Cardiac atrium fibroblast (primary cell): ENCODE measurements around the gene SLC25A51.

DNA sequence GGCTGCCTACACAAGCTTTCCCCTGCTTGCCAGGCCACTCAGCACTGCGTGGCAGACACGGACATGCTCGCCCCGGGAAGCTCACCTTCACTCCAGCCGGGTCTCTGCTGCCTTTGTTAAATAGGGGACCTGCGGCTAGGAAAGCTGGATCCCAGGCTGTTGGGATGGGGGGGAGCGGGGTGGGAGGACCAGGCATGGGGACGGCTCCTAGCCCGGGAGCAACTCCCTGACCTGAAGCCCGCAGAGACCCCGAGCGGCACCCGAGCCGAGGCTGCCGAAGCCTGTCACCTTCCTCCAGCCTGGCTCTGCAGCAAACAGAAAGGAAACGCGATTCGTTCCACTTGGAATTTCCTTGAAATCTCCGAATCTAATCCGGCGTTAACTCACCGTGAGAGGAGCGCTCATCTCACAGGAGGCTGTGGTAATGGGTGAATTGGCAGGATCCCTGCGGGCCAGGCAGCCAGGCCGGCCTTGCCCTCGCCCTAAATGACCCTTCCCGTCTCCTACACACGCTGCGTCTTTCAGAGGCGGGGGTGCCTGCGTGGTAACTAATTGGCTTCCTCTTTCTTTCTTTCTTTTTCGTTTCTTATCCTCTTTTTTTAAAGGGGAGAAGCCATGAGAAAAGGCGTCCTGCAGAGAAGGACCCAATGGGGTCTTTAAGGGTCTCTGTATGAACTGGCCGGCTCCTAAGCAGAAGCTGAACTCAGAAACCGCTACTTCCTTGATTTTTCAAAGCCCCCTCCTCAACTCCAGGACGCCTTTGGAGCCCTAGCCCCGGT lies 8.6 kb downstream of the PAX5 start:
- RAMPAGE, long total RNA: no peak

DNA sequence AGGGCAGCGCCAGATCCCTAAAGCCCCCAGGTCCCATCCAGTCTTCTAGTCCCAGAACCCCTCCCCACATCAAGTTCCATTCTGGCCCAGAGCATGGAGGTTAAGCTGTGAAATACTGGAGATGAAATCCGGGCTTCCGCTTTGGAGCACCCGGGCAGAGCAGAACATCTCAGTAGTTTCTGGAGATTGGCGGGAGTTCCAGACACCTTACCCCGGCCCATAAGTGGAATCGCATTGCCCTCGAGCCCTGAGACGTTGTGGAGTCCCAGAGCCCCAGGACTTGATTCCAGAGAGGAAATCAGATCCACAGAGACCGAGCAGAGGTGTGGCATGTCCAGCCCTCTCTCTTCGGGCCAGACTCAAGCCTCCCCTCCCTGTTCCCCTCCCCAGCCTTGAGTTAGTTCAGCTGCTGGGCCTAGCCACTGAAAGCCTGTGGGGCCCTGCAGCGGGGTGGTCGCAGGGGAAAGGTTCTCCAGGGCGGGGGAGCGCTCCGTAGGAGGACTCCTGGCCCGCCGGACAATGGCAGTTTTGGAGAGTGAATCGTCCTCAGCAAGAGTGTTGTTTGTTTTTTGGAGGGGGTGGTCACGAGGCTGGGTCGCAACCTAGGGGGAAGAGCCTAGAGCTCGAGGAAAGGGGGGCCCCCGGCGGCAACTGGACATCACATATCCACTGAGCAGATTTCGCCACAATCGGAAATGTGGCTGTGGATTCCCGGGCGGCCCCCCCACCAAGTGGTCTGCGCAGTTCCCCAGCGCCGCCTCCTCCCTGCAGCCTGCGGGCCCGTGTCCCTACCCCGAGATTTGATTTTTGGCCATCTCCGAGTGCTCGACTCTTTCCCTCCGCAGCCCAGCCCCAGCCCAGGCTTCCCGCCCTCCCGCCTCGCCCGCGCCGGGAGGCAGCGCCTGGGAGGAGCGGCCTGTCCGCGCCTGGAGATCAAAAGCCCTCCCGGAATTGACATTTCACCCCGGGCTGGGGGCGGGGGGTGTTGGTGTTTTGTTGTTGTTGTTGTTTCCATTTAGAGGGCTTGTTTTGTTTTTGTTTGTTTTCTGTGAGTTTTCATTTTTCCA lies 1.2 kb upstream of the PAX5 start:
- RAMPAGE, long total RNA: no peak

GRCh38 chr9:37149497-37150841 lies 29.6 kb downstream of the ZCCHC7 start:
- RAMPAGE, long total RNA: no peak

- RAMPAGE, long total RNA: no peak
Observed at GRCh38 chr9:37197146-37197552, 76.8 kb downstream of the ZCCHC7 start.

DNA sequence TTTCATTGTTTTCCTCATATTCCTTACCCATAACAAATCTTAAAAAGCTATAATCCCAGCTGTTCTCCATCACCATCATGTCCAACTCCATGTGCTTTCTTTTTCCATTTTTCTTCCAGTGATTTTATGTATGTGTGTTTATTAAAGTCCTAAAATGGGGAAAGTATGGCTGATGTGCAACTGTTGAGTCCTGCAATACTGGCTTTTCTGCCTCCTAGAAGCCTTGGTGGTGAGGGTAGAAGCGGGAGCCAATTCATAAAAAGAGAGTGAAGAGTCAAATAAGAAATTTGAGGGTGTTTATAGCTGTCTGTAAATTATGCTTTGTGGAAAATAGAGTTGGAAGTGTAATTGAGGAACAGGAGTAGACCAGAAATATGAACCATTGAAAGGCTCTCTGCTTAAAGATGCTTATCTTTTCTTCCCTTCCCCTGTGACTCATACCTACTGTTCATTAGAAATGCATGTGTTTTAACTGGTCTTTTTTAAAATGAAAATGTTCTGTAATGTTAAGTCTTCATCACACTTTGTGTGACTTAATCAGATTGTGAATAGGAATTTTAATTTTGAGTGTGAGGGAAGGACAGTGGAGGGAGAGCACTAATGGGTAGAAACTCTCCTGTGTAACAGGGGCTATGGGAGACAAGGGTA lies 80.2 kb downstream of the ZCCHC7 start:
- RAMPAGE, long total RNA: no peak

- RAMPAGE, long total RNA: no peak
Observed at GRCh38 chr9:37251491-37251941, 131.1 kb downstream of the ZCCHC7 start.

- RAMPAGE, long total RNA: no peak
Observed at GRCh38 chr9:37324132-37325213, 98.0 kb upstream of the GRHPR start.

DNA sequence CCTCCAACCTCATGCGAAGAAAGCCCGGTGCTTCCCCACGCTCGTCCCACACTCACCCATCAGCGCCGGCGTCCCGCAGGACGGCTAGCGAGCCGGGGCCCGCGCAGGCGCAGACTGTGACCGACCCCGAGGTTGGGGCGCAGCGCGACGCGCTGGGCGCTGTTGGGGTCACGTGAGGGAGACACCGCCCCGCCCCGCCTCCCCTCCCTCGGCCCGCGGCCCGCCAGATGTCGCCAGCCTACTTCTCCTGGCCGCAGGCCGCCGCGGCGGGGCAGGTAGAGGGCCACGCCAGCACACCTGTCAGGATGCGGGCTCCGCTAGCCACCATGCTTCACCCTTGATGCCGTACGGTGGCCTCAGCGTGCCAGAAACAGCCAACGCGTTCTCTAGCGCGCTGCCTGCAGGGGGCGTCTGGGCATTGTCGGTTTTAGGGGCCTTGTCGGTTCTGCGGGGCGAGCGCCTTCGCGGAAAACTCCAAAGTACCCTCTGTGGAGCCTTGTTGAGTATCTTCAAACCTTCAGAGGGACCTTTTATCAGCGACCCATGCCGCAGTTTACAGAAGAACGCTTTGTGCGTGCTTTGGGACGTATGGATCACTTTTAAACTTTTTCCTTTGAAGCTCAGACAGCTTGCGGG lies at the start of gene SLC25A51:
TSS of gene SLC25A51 (minus strand) at position 116 of the 636 bp plus-strand sequence.
- RAMPAGE, long total RNA: no peak

- RAMPAGE, long total RNA: no peak
Observed at GRCh38 chr9:37936729-37937352, 32.9 kb upstream of the SLC25A51 start.

DNA sequence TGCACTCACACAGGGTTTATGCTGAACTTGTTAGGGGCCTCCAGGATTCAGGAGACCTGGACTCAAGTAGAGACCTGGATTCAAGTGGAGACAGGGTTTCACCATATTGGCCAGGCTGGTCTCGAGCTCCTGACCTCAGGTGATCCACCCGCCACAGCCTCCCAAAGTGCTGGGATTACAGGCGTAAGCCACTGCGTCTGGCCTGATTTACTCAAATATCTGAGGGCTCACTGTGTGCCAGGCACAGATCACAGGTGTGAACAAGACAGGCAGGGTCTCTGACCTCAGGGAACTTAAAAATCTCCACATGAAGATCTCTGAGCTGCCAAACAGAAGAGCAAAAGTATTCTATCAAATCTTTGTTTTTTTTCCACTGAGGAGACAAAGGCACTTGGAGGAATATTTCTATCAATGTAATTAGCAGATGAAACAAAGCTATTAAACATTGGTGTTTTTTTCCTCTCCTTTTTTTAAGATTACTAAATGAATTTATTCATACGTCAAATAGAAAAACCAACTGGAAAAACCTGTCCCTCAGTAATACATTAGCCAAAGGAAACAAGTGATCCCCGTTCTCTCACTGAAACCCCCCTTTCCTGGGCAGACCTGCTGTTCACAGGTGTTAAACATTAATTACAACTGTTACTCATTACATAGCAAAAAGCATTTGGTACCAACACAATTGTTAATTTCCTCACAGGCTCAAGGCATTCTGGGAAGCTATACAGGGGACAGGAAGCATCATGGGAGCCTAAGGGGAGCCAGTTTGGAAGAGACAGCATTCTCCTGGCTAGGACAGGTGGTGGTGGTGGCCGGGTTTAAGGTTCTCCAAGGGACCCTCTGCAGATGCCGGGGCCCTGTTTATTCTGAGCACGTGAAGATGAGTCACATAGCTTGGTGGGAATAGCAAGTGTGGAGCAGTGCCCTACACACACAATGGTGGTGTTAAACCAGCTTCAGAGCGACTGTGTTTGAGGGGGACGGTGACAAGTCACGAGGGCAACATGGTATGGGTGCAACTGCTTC lies 62.3 kb upstream of the SLC25A51 start:
- RAMPAGE, long total RNA: no peak

- RAMPAGE, long total RNA: no peak
Observed at GRCh38 chr9:37968171-37968787, 64.4 kb upstream of the SLC25A51 start.

- RAMPAGE, long total RNA: no peak
Observed at GRCh38 chr9:37992932-37993683, 75.9 kb downstream of the SHB start.

GRCh38 chr9:38067044-38068005 lies 1.7 kb downstream of the SHB start:
- RAMPAGE, long total RNA: no peak

GRCh38 chr9:38226595-38227499 lies 157.8 kb upstream of the SHB start:
- RAMPAGE, long total RNA: no peak

- RAMPAGE, long total RNA: no peak
Observed at GRCh38 chr9:38437420-38437905, 13.2 kb upstream of the IGFBPL1 start.

GRCh38 chr9:38621649-38621838 lies 1.1 kb upstream of the ANKRD18A start:
- RAMPAGE, long total RNA: no peak

DNA sequence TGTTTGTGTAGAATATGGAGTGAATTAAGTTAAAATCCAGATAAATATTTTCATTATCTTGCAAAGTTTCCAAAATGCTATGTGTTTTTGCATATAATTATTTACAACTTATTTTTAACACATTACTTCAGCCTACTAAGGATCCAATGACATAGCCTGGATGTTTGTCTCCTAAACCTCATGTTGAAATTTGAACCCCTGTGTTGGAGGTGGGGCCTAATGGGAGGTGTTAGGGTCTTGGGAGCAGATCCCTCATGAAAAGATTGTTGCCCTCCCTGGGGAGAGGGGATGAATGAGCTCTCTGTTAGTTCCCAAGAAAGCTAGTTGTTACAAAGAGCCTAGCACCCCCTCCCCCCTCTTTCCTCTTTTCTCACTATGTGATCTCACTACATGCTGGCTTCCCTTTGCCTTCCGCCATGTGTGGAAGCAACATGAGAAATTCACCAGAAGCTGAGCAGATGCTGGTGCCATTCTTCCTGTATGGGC lies 196.0 kb downstream of the SPATA31A1 start:
- RAMPAGE, long total RNA: no peak

DNA sequence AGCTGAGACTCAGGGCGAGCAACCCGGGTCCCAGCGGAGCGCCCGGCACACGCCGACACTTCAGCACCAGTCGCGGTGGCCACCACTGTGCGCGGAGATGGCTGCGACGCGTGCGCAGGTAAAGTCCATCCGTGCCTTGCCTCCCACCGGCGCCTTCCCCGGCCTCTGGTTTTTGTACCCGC lies 518.5 kb downstream of the SPATA31A1 start:
- RAMPAGE, long total RNA: no peak

DNA sequence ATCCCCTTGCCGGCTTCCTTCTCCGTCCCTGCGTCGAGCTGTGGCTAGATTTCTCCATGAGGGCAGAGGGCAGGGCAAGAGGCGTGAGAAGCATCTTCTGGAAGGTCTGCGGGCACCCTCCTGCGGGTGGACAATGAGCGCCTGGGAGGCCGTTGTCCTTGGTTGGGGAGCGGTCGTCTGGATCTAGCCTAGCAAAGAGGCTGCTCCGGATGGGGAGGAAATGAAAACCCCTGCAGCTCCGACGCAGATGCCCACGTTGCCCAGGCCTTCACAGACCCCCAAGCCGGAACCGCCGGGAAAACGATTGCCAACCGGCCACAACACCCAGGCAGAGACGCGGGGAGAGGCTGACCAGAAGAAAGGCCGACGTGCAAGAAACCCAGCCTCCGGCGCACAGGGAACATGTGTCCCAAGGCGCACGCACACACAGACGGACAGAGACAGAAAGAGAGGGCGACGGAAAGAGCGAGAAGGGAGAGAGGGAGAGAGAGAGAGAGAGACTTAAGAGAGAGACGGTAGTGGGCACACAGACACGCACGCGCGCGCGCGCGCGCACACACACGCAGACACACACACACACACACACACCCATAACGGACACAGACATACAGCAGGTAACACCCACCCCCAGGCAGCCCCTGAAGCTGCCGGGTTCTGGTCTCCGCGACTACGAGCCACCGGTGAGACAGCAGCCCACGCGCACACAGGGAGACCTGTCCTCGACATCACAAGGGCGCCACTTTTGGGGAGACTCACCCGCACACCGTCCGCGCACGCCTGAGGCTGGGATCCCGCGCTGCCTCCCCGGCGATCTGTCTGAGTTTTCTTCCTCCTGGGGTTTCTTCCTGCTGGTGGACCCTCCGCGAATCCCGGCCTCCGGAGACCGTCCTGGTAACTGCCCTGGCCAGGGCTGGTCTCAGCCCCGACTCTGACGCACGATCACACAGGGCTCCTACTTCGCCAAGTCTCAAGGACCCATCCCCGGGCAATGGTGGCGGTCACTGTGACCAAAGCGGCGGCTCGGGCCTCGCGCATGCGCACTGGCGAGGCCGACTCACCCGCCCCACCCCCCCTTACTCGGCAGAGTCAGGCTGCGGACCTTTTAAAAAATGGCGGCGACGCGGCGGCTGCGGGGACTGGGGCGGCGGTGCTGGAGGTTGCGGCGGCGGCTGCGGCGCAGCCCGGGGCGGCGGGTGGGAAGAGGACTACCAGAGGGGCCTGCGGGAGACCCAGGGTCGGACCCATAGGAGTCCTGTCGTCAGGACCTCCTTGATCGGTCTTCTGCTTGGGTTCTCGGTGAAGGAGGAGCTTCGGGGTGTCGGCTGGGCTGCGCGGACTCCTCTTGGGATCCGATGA lies 750.6 kb downstream of the SPATA31A1 start:
- RAMPAGE, long total RNA: no peak

GRCh38 chr9:40107349-40107577 lies 751.8 kb downstream of the SPATA31A1 start:
- RAMPAGE, long total RNA: no peak